ENCODE measurements around a stretch of chr11.

DNA sequence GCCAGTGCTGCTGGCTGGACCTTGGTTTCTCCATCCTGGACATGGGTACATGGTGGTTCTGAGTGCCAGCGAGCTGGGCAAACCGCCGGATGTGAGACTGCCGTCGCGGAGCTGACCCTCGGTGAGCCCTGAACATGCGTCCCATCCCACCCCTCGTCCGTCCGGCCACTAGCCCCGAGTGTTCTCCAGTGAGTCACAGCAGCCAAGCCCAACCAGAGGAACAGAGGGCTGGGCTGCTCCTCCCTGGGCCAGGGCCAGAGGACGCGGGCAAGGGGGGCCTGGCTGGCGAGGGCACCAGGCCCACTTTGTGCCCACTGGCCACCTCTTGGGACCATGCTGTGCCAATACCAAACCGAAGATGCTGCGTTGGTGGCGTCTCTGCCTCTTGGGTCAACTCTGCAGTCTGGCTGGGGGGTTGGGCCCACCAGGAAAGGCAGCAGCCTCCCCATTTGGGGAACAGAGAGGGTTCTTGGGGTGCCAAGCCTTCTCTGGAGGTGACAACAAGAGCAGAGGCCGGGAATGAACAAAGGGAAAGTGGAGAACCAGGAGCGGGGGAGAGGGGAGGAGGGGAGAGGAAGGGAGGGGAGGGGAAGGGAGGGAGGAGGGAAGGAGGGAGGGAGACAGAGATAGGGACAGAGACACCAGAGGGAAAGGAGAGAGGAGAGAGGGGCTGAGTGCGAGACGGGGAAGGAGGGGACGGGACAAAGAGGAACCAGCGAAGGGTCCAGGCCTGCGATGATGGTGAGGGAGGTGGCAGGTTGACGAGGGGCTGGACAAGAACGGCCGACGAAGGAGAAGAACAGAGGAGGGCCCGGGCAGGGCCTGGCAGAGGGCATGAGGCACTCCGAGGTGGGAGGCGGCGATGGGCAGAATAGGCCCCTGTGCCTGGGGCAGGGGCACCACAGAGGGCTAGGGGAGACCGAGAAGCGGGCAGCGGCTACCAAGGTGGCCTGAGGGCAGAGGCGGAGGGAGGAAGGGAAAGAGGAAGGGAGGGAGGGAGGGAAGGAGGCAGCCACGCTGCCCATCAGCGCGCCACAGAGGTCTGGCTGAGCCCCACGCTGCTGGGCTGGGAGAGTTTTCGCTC, 11.0 kb downstream of the LSP1 start:
- PRO-cap = unidirectional peak, minus-strand start at position 180 of the sequence; bidirectional peak, plus-strand start at position 344 of the sequence, minus-strand start at position 180 of the sequence
- RAMPAGE, long total RNA, 4 experiments = no peak in any of the 4 experiments

- PRO-cap = no peak
- RAMPAGE, long total RNA, 4 experiments = no peak in any of the 4 experiments
Measured at GRCh38 chr11:1891180-1891660, 475 bp downstream of the PRR33 start.

DNA sequence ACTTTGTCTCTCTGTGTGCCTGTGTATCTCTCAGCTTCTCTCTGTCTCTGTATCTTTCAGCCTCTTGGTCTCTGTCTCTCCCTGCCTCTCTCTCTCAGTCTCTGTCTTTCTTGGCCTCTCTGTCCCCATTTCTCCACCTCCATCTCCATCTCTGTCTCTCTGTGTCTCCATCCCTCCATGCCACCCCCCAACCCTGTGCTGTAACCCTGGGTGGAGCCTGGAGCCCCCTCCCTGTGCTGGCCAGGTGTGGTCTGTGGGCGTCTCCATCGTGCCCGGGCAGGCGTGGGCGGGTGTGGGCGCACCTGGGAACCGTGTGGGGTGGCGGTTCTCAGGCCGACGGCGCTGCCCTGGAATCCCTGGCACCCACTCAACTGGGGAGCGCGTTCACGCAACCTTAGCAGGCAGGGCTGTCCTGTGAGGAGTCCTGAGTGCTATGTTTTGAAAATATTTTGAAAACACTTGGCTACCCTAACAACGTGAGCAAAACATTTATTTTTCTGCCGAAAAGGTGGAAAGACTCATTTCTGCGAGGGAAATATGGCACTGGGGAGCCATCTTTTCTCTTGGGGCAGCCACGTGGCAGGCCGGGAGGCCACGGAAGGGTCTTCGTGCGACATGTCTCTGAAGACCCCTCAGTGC, 4.7 kb downstream of the TNNT3 start:
- PRO-cap = no peak
- RAMPAGE, long total RNA, 4 experiments = no peak in any of the 4 experiments

DNA sequence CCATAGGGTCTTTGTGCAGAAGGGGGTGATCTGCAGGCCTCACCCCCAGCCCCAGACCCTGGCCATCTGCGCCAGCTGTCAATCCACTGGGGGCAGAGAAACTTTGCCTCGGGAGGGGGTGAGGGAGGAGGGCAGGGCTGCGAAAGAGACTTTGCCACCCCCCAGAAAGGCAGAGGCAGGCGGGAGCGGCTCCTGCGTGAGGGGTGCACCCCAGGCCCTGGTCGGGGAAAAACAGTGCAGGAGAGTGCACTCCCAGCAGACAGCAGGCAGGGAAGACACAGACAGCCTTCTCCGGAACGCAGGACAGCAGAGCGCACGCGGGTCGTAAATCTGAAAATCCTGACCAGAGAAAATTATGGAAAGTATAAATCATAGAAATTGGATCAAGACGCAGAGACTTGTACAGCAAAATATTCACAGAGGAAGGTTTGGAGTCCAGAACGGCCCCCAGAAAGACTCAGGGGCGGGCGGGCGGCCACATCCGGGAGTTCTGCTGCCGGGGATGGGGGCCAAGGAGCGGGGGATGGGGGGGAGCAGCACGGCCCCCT, 8.1 kb upstream of the MRPL23 start:
- PRO-cap = no peak
- RAMPAGE, long total RNA, 4 experiments = no peak in any of the 4 experiments

- PRO-cap = no peak
- RAMPAGE, long total RNA, 4 experiments = no peak in any of the 4 experiments
Measured at GRCh38 chr11:1943631-1944267, 3.4 kb upstream of the MRPL23 start.

DNA sequence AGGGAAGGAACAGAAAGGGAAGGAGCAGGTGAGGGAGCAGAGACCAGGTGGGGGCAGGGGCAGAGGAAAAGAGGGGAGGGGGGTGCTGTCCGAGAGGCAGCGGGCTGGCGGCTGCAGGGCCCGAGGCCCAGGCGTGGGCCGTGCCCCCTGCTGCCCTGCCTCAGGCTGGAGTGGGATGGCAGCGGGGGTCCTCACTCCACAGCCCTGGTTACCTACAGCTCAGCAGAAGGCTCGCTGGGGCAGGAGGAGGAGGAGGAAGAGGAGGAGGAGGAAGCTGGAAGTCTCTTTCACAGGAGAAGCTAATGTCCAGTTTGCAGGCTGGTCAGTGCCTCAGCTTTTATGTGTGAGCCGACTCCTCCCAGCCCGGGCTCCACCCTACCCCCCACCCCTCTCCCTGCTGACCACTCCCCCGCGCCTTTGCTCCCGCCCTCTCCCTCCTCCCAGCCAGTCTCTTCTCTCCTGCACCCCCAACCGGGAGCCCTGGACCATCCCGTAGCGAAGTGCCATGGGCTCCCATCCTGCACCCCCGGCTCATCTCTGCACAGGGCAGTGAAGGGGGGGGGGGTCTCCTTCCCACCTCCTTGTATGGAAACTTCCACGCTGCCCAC, 2.1 kb downstream of the IGF2 start:
- PRO-cap = no peak
- RAMPAGE, long total RNA, 4 experiments = start-site peak on the minus strand in 1 of 4 experiments, centred at position 311 of the sequence, 15 reads per replicate

- PRO-cap = no peak
- RAMPAGE, long total RNA, 4 experiments = start-site peak on the minus strand in 2 of 4 experiments, at chr11:2138346-2138359 at its widest, 31 to 32 reads per replicate
Measured at GRCh38 chr11:2138077-2139061, 820 bp downstream of the IGF2 start.

GRCh38 chr11:2214319-2214942, 42.8 kb upstream of the TH start:
- PRO-cap = no peak
- RAMPAGE, long total RNA, 4 experiments = no peak in any of the 4 experiments

GRCh38 chr11:2265259-2265817, 5.0 kb downstream of the ASCL2 start:
- PRO-cap = no peak
- RAMPAGE, long total RNA, 4 experiments = no peak in any of the 4 experiments

GRCh38 chr11:2294711-2295065, 7.0 kb downstream of the C11orf21 start:
- PRO-cap = no peak
- RAMPAGE, long total RNA, 4 experiments = no peak in any of the 4 experiments

DNA sequence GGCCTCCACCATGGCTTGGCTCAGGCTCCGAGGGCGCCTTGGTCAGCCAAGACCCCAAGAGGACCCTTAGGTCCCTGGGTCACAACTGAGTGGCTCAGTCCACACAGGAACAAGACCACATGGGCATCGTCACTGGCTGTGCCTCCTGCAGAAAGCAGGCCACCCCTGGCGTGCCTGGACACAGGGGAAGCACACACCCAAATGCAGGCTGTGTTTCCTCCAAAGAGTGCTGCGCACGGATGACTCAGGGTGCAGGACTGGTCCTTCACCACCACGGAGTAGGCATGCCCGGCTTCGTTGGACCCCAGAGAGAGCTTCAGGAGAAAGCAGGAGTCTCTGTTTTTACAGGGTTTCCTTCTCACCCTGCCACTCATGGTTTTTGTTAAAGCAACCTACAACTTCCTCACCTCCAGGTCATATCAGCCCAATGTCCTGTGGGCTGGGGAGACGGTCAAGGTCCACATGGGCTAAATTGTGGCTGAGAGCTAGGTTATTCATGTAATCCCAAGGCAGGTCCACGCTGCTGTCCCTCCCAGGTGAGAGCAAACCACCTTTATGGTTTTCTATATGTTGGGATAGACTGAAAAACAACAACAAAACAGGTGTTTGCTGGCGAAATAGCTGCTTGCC, 19.3 kb downstream of the TSPAN32 start:
- PRO-cap = no peak
- RAMPAGE, long total RNA, 4 experiments = no peak in any of the 4 experiments

DNA sequence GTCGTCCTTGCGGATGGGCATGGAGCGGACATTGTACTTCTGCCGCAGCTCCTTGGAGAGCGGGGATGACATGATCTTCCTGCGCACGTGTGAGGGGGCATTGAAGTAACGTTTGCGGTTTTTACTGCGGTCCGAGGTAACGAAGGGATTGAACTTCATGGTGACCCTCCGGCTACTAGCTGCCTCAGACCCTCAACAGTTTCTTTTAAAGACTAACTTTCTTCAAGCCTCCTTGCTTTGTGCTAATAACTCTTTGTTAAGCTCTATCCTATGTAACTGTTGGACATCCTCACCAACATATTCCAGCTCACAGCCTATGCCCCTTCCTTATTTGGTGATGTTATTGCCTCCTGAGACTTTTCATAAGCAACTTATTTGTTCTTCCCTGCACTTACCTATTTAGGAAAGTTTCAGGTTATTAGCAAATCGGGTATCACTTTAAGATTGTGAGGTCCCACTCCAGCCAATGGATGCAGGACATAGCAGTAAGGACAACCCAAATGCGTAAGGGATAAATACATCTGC, 33.8 kb downstream of the TSPAN32 start:
- PRO-cap = no peak
- RAMPAGE, long total RNA, 4 experiments = start-site peak on the minus strand in 1 of 4 experiments, centred at position 190 of the sequence, 26 reads per replicate

DNA sequence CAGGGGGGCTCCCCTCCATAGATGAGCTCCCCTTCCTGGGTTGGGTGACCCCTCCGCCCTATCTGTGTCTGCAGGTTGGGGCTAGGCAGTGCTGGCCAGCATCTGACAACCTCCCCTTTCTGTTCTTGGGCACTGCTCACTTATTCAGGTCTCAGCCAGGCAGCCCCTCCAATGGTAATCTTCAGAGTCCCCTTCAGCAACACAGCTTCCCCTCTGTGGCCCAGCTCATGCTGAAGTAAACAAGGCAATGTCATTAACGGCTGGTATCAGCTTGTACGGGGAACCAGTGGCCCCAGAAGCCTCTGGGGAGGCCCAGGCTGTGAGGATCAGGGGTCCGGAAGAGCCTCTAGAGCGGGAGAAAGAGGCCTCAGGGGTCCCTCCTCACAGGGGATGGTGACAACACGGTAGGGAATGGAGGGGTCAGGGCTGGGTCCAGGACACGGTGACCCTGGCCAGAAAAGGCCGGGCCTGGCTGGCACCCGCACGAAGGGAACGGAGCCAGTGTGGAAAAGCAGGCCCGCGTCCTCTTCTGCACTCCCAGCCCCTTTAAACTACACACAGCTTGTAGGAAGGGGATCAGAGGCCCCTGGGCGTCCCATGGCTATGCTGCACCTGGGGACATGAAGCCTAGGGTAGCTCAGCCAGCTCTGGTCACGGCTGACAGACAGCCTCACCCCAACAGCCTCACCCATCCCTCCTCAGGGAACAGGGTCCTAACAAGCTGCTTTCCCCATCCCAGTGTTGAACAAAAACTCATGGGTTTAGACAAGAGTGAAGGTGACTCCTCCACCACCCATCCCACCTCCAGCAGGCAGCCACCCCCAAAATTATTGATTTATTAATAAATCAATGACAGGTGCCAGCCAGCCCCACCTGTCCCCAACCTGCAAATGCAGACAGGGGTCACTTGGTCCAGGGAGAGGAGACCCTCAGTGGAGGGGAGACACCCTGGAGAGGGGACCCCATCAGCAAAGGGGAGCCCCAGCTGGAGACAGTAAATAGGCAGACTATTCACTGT, 9.3 kb upstream of the CD81 start:
- PRO-cap = no peak
- RAMPAGE, long total RNA, 4 experiments = no peak in any of the 4 experiments

GRCh38 chr11:2369645-2370343, 7.3 kb upstream of the CD81 start:
- PRO-cap = no peak
- RAMPAGE, long total RNA, 4 experiments = no peak in any of the 4 experiments

DNA sequence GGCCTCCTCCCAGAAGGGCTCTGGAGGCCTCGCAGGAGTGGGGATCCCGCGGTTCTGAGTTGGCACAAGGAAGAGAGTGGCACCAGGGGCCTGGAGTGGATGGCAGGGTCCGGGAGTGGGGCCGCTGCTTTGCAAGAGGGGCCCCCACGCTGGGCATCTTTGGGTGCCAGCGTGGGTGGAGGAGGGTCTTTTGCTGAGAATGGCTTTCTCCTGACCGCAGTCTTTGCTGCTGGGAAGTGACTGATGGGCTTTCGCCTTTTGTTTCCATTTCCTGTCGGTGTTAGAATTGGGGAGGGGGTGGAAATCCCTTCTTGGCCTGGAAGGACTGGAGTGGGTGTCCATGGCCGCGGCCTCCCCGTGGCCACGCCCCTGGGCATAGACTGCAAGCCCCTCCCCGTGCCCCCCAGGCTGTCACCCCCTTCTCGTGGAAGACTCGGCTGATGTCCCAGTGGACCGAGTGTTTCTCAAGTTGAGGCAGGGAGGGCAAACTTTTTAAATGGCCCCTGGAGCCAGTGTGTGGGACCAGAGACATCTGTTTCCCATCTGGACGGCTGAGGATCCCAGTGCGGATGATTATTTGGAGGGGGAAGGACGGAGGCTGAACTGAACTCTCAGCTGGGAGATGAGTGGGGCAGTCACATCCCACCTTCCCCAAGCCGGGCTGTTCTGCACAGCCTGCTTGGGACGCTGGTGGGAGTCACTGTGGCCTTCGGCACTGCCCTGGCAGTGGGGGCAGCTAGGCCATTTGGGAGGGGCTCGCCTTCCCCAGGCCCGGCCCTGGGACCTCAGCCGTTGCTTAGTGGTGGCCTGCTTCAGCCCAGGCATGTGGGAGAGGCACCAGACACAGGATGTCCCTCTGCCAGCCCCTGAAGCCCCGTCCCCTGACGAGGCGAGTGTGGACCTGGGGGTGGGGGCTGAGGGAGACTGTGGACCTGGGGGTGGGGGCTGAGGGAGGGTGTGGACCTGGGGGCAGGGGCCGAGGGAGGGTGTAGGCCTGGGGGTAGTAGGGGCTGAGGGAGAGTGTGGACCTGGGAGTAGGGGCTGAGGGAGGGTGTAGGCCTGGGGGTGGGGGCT, 1.5 kb downstream of the CD81 start:
- PRO-cap = no peak
- RAMPAGE, long total RNA, 4 experiments = no peak in any of the 4 experiments

GRCh38 chr11:2393190-2393983, 7.2 kb upstream of the TSSC4 start:
- PRO-cap = no peak
- RAMPAGE, long total RNA, 4 experiments = no peak in any of the 4 experiments

DNA sequence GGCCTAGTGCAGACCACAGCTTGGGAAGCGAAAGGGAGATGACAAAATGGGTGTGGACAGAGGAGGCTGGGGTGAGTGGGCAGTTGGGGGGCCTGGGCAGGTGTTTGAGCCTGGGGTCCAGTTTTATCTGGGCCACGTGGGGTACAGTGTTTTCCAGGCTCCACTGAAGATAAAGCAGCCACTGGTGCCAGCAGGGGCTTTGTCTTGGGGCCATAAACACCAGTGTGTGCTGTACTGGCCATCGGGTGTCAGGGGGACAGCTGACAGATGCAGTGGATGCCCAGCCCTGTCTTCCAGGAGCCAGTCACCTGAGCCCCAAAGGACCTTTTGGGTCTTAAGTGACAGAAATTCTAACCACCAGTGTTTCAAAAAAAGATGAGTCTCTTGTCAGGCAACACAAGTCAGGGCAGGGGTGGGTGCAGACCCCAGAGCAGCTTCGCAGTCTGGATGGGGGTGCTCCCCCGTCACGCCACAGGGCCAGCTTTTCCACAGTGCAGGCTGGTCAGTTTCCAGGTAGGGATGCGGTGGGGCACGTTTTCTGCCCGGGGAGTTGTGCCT, 3.7 kb downstream of the TSSC4 start:
- PRO-cap = no peak
- RAMPAGE, long total RNA, 4 experiments = no peak in any of the 4 experiments

GRCh38 chr11:2645700-2646947, 201.3 kb downstream of the KCNQ1 start:
- PRO-cap = no peak
- RAMPAGE, long total RNA, 4 experiments = no peak in any of the 4 experiments

DNA sequence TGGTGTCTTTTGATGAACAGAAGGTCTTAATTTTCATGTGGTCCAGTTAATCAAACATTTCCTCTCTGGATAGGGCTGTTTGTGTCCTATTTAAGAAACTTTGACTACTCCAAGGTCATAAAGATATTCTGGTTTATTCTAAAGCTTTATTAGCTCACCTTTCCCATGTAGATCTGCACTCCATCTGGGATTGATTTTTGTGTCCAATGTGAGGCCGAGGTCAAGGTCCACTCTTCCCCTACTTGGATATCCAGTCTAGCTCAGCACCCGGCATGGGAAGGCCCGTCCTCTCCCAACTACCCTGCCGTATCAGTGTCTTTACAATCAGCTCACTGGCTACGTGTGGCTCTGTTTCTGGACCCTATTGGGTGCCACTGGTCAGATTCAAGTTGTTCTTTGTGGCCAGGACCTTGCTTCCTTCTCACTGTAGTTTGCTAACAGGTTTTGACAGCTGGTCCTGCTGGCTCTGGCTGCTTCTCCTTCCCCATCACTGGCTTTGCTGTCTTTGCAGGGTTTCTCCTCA, 216.7 kb downstream of the CDKN1C start:
- PRO-cap = no peak
- RAMPAGE, long total RNA, 4 experiments = no peak in any of the 4 experiments

DNA sequence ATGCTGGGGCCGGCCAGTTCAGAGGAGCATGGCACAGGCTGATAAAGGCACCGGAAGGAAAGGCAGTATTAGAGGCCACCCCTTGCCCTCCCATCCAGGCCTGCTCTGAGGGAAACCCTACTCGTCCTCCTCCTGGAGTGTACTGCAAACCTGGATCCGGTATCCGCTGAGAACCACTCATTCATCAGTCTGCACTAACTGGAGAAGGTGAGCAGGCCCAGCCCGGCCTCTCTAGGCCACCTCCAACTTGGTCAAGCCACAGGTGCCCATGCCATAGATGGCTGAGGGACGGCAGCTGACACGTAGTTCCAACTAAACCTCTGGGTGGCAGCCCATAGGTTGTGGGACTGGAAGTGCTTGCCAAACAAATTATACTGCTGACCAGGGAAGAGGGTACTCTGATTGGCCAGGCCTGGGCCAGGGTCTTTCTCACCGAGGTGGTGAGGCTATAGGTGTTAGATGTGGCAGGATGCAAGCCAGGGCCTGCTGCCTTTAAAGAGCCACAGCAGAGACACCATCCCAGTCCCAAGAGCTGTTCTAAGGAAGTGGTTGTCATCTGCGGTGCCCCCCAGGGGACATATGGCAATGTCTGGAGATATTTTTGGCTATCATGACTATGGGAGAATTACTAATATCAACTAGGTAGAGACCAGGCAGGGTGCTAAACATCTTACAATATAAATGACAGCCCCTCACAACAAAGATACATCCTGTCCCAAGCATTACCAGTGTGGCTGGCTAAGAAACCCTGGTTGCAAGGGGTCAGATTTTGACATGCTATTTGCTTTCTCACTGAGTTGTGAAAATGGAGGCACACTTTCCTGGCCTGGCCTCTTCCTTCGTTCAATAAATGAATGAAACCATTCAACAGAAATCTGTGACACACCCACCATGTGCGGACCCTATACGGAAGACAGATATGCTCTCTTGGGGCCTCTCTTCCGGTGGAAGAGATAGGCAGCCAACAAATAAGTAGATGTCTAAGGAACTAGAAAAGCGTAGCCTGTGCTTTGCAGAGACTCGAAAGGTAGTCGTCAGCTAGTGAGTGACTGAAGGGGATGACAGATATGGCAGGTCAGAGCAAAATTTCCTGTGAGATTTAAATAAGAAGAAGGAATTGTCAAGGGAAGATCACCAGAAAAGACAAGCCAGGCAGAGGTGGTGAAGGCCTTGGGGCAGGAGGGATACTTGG, 191.4 kb downstream of the CDKN1C start:
- PRO-cap = no peak
- RAMPAGE, long total RNA, 4 experiments = no peak in any of the 4 experiments

Data from sigmoid colon (tissue), 4 donors.